Omental fat pad (tissue), 4 donors: ENCODE measurements around a stretch of chr9.

DNA sequence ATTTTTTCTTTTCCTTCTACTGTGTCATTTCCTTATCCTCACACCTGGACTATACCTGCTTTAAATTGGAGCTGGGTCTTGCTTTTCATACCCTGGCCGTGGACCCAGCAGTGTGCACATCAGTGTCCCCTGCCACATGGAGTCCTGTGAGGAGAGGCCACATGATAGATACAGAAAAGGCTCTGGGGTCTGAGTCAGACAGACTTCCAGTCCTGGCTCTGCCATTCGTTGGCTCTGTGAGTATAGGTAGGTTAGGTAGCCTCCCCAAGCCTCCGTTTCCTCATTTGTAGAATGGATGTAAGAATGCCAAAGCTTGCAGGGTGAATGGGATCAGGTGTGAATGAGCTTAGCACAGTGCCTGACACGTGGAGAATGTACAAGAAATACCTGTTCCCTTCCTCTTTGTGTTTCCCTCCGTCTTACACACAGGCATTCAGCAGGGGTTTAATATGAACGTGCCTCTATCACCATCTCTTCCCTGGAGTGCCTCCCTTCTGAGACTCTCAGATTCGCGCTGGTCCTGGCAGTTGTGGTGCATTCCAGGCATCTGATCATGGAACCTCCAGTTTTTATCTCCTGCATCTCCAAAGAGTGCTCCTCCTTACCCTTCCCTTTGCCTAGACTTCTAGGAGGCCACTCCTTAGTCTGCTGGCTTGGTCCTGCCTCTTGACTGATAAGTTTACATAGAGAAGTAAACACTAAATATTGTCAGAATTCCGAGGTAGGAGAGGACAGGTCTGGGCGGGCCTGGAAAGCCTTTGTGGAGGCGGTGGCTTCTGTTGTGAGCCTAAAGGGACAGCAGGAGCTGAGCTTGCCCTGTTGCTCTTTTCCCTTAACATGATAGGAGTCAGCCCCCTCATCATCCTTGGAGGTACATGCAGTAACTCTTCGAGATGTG lies 199.3 kb downstream of the AOPEP start:
- PRO-cap, result no peak
- RAMPAGE, long total RNA, 4 experiments, result no peak in any of the 4 experiments

GRCh38 chr9:94929284-94930015 lies 203.0 kb downstream of the AOPEP start:
- PRO-cap, result no peak
- RAMPAGE, long total RNA, 4 experiments, result no peak in any of the 4 experiments

DNA sequence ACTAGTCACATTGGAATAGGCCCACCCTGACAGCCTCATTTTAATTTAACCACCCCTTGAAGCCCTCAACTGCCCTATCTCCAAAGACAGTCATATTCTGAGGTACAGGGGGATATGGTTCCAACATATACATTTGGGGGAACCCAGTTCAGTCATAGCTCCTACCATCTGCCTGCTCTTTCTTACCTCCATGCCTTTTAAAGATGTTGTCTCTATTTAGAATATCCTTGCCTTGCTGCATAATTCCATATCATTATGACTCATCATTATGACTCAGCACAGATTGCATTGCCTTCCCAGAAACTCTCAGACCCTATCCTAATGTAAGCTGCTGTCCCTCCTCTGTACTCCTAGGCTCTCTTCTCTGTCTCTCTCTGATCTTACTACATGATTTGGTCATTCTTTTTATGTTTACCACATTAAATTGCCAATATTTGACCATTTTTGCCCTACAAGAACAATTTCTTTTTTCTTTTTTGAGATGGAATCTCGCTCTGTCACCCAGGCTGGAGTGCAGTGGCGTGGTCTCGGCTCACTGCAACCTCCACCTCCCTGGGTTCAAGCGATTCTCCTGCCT lies 211.0 kb downstream of the AOPEP start:
- PRO-cap, result no peak
- RAMPAGE, long total RNA, 4 experiments, result no peak in any of the 4 experiments

- PRO-cap, result no peak
- RAMPAGE, long total RNA, 4 experiments, result no peak in any of the 4 experiments
These were observed 214.8 kb downstream of the AOPEP start for GRCh38 chr9:94941260-94941778.

GRCh38 chr9:95057676-95058026 lies 259.9 kb downstream of the FANCC start:
- PRO-cap, result no peak
- RAMPAGE, long total RNA, 4 experiments, result no peak in any of the 4 experiments

DNA sequence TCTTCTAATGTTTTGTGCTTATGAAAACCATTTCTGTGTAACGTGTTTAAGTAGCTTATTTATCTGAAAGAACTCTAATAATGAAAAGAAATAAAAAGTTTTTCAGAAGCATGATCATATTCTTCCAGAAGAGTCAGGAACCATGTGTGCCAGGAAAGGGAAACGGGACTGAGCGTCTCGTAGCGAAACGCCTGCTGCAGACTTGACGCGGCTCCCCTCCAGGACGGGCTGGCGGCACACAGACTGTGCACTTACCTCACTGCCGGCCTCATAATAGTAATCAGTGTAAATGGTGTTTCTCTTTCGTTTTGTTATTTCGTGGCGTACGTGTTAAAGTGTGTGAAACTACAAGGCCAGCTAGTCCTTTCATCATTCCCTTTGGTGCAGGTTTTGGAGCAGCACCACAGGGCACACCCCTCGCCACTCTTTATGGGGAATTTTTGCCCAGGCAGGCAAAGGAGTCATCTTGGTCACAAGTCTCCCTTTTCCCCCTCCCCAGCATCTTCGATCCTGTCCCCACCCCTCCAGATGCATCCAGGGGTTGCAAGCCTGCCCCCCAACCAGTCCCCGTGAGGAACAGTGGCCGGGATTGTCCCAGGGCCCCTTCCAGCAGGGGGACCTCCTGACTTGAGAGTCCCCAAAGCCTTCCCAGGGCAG lies 233.2 kb downstream of the FANCC start:
- PRO-cap, result no peak
- RAMPAGE, long total RNA, 4 experiments, result no peak in any of the 4 experiments

DNA sequence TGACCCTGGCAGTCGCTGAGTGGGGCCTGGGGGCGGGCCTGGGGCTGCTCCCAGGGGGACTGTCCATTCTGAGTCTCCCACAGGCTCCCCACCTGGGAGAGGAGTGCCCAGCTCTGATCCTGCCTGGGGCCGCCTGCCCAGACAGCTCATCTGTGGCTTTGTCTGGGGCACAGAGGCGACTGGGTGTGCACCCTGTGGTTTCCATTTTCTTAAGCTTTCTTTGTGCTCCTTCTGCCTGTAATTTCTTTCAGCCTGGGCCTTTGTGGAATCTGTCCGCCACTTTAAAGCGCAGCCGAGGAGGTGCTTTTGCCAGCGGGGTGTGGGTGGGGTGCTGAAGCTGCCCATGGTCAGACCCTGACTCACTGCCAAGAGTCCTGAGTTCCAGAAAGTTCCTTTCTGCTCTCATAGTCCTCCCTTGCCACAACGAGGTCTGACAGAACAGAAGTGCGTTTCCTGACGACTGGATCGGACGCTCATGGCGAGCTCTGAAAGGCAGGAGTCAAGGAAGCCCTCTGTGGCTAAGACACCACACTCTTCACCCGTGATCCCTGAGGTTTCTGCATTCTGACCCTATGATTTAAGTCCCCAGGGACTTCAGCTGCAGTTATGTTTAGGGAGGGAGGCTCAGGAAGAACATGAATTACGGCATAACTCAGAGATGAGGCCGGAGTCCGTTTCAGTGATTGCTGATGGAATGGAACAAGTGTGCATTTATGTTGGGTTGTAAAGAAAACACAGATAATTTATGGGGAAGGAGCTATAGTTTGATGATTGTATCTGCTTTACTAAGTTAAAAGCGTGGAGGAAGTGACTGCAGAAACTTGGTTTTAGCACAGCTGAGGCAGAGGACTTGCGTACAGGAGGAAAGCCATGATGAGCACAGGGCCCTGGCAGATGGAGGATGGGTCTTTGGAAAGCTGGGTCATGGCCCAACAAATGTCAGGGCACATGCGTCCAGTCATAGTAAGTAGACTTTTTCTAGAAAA lies 224.9 kb downstream of the FANCC start:
- PRO-cap, result no peak
- RAMPAGE, long total RNA, 4 experiments, result no peak in any of the 4 experiments

GRCh38 chr9:95434143-95434635 lies 74.9 kb downstream of the PTCH1 start:
- PRO-cap, result no peak
- RAMPAGE, long total RNA, 4 experiments, result no peak in any of the 4 experiments

- PRO-cap, result no peak
- RAMPAGE, long total RNA, 4 experiments, result no peak in any of the 4 experiments
These were observed 32.1 kb downstream of the PTCH1 start for GRCh38 chr9:95476999-95477289.

GRCh38 chr9:95508382-95508984 lies 583 bp downstream of the PTCH1 start:
- PRO-cap, result no peak
- RAMPAGE, long total RNA, 4 experiments, result no peak in any of the 4 experiments

DNA sequence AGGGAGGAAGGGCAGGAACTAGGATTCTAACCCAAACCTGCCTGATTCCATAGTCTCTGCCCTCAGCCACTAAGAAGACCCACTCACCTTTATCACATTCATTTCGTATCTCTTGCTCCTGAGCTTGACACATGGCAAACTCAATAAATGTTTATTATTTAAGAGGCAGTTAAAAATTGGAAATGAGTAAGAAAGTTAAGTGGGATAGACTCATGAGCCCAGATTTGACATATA lies 166.5 kb upstream of the ERCC6L2 start:
- PRO-cap, result no peak
- RAMPAGE, long total RNA, 4 experiments, result no peak in any of the 4 experiments

DNA sequence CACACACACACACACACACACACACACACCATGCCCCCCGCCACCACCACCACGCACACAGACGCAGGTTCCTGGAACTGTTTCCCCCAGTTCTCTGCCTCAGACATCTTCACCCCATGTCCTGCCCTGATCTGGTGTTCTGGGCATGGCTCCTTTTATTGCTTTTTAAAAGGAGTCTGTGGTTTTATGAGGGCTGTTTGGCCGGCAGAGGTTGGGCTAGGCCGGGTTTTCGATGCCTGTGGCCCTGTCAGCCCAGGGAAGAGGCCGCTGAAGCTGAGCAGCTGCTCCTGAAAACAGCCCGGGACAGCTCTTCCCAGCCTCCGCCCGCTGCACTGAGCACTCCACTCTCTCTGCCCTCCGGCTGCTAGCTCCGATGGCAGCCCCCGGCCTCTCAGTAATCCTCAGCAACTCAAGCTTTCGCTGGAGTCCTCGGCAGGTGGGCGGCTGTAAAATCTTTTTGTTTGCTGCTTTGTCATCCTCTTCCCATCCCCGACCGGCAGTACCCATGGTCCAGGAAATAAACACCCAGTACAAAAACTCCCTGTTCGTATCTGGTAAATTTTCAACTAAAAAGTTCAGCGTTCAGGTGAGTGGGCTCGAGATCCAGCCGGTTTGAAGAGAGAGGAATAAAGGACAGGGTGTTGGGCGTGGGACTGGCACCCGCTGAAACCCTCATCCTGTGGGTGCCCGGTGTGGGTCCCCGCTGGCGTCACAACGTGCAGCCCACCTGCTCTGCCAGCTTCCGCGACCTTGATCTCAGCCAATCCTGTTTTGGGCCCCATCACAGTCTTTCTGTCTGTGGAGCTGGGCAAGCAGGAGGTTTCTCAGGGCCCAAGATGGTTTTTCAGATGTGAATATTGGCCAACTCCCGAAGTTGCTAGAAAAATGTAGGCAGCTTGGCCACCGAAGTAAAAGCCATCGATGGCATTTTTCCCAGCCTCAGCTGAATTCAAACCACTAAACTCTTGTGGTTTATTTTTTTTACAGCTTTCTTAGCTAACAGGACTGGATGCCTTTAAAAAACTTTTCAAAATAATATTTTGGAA lies 102.9 kb upstream of the ERCC6L2 start:
- PRO-cap, result no peak
- RAMPAGE, long total RNA, 4 experiments, result no peak in any of the 4 experiments

DNA sequence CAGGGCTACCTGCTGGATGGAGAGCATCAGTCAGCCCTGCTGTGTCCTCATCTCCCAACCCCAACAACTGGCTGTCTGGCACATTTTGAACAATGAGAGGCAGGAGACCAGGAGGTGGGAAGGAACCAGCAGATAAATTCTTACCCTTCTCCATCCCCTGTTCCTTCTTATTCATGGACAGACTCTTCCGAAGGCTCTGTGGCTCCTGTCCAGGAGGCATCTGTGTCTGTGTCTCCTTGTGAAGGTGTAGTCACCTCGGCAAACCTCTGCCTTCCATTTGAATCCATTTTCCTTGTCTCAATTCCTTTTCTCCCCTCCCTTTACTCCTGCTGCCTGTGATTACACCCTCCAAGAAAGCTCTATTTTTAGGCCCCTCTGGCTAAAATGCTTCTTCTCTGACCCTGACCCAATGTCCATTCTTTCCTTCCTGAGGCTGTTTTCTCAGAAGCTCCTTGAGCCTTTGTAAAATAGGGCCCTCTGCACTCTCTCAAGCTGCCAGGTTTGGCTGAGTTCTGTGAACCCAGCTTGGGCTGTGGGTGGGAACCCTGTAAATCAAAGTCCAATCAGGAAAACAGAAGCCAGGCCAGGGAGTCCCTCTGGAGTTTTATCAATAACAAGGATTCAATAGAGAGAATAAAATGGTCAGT lies 43.9 kb upstream of the ERCC6L2 start:
- PRO-cap, result no peak
- RAMPAGE, long total RNA, 4 experiments, result no peak in any of the 4 experiments

- PRO-cap, result no peak
- RAMPAGE, long total RNA, 4 experiments, result no peak in any of the 4 experiments
These were observed 40.1 kb downstream of the ERCC6L2 start for GRCh38 chr9:95915433-95916061.

DNA sequence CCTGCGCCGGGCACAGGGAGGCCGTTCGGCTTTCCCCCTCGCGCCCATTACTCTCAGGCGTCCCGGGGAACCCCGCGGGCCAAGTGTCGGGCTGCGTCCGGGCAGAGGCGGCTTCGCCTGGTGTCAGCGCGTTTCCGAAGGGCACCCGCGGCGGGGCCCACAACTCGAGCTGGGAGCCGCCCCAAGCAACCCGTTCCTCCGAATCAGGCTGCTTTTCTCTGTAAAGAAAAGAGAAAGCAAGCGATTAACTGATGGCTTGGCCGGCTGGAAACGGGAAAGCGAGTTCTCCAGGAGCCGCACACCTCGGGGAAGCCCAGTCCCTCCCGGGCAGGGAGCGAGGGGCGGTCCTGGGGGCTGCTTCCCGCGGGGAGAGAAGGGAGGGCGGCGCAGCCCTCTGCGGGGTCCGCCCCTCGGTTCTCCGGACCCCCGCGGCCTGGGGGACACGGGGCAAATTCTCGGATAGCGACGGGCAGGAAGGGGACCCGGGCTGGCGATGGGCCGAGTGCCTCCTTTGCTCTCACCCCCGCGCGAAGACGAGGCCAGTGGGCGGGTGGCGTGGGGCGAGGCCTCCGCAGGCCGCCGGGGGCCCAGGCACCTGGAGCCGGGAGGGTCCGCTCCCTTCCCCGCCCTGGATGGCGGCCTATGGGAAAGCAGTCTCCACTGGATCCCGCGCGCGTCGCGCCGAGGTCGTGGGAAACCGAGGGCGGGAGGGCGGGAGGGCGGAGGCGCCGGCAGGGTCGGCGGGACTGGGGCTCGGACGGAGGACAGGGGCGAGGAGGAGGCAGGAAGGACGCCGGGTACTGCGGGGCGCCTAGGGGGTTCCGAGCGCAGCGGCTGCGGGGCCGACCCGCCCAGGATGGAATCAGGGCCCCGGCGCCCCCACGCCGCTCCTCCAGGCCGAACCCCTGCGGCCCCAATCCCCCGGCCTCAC lies 145.8 kb downstream of the ERCC6L2 start:
- PRO-cap, result no peak
- RAMPAGE, long total RNA, 4 experiments, result no peak in any of the 4 experiments

- PRO-cap, result no peak
- RAMPAGE, long total RNA, 4 experiments, result no peak in any of the 4 experiments
These were observed 155.1 kb downstream of the HSD17B3 start for GRCh38 chr9:96146861-96147366.

GRCh38 chr9:96416412-96417055 lies 1.6 kb downstream of the ZNF367 start:
- PRO-cap, result no peak
- RAMPAGE, long total RNA, 4 experiments, result no peak in any of the 4 experiments

DNA sequence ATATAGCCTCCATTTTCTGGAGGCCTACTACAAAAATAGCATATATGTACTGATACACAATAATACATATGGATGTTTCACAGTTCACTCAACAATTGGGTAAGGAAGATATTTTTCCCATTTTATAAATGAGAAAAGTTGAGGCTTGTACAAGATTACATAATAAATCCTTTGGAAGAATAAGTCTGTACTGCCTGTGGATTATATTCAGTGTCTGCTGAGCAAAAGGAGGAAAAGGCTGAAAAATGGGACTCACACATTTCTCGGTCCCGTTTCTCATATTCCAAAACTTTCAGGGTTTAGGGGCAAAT lies 1.8 kb upstream of the ZNF367 start:
- PRO-cap, result no peak
- RAMPAGE, long total RNA, 4 experiments, result no peak in any of the 4 experiments

GRCh38 chr9:96449832-96450023 lies 241 bp upstream of the HABP4 start:
- PRO-cap, result bidirectional peak, plus-strand start at chr9:96450169, minus-strand start at chr9:96449952
- RAMPAGE, long total RNA, 4 experiments, result no peak in any of the 4 experiments

DNA sequence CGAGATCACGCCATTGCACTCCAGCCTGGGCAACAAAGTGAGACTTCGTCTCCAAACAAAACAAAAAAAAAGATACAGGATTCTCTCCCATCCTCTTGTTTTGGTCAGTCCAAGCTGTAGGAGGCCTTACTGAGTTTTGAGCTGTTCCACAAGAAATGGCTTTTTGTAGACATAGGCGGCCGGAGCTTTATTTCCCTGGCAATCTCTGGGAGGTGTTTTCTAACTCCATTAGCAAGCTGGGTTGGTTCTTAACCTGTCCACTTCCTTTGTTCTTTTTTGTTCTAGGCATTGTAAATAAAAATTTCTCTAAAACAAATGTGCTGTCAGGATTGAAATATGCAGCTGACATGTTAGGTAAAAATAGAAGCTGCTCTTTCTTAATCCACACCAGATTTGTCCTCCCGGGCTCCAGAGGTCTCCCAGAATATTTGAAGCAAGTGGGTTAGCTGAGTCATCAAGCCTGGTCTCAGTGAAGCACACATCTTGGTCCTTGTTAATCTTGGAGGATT lies 36.2 kb downstream of the HABP4 start:
- PRO-cap, result no peak
- RAMPAGE, long total RNA, 4 experiments, result no peak in any of the 4 experiments